Peyer's patch (tissue), 4 donors: Measurements from ENCODE around the genes RUNDC3A, HEXIM2 and FMNL1.

DNA sequence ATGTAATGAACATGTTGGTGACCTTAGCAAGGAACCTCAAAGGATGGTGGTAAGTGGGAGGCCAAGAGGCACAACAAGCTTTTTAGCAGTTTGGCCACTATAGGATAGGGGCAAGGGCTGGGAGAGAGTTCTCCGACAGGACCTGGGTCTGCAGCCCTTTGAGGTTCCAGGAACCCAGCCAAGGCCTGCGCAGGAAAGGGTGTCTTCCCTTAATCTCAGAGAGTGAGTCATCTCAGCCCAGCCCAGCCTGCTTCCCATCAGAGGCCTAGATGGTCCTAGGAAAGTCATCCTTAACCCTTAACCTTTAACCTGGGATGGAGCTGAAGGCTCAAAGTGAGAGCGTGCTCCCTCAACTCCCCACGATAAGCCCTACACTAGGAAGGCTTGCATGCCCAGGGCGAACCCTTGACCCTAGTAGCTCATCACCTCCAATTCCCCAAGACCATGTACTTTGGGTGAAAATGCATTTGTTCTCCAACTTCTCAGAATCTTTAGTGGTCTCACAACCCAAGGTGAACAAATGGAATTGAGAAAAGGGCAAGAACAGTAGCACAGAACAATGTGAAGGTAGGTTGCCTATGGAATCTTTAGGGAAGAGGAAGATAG lies 4.7 kb upstream of the ATXN7L3 start:
- PRO-cap, result no peak
- RAMPAGE, long total RNA, 4 experiments, result no peak in any of the 4 experiments

GRCh38 chr17:44214687-44214982 lies 4.8 kb downstream of the UBTF start:
- PRO-cap, result no peak
- RAMPAGE, long total RNA, 4 experiments, result no peak in any of the 4 experiments

- PRO-cap, result bidirectional peak, plus-strand start at chr17:44308583, minus-strand start at chr17:44308434
- RAMPAGE, long total RNA, 4 experiments, result no peak in any of the 4 experiments
These were observed at the start of gene RUNDC3A for GRCh38 chr17:44307525-44308738. Gene RUNDC3A, plus strand, starts transcription at chr17:44308601.

- PRO-cap, result no peak
- RAMPAGE, long total RNA, 4 experiments, result no peak in any of the 4 experiments
These were observed 7.0 kb downstream of the SLC25A39 start for GRCh38 chr17:44317206-44318485.

DNA sequence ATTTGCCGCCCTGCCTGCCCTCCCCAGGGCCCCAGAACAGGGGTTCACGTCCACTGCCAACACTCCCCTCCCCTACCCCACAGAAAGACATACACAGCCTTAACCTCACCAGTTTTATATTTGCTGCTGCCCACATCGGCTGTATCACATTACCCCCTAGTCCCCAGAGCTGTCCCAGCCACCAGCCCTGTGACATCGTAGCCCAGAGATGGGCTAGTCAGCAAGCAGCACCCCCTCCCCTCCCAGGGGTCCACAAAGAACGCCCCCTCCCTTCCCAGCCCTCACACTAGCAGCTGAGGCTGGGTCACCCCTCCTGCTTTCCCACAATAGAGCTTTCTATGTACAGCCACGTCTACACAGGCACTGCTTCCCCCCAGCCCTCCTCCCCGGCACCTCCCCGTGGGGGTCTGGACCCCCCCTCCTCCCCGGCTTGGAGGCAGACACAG lies 8.0 kb downstream of the GRN start:
- PRO-cap, result no peak
- RAMPAGE, long total RNA, 4 experiments, result no peak in any of the 4 experiments

GRCh38 chr17:44354558-44354943 lies 9.1 kb downstream of the FAM171A2 start:
- PRO-cap, result unidirectional peak, minus-strand start at chr17:44354714
- RAMPAGE, long total RNA, 4 experiments, result no peak in any of the 4 experiments

DNA sequence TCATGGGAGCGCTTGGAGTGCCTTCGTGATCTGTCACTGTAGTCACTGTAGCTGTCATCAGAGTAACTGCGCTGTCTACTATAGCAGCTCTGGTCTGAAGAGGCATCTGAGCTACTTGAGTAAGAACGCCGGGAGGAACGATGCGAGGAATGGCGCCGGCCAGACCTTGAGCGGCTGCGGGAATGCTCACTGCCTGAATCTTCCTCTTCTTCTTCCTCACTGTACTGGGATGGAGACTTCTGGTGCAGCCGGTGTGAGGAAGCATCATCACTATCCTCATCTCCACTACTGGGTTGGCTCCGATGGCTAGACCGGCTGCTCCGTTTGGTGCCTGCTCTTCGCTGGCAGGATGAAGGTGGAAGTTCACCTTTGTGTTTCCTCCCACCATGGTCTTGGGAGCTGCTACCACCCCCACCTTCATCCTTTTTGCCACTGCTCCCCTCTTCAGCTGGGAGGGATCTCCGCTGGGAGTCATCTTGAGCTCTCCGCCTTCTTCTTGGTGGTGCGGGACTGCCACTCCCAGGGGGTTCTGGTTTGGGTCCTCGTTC lies 10.0 kb upstream of the ITGA2B start:
- PRO-cap, result no peak
- RAMPAGE, long total RNA, 4 experiments, result no peak in any of the 4 experiments

DNA sequence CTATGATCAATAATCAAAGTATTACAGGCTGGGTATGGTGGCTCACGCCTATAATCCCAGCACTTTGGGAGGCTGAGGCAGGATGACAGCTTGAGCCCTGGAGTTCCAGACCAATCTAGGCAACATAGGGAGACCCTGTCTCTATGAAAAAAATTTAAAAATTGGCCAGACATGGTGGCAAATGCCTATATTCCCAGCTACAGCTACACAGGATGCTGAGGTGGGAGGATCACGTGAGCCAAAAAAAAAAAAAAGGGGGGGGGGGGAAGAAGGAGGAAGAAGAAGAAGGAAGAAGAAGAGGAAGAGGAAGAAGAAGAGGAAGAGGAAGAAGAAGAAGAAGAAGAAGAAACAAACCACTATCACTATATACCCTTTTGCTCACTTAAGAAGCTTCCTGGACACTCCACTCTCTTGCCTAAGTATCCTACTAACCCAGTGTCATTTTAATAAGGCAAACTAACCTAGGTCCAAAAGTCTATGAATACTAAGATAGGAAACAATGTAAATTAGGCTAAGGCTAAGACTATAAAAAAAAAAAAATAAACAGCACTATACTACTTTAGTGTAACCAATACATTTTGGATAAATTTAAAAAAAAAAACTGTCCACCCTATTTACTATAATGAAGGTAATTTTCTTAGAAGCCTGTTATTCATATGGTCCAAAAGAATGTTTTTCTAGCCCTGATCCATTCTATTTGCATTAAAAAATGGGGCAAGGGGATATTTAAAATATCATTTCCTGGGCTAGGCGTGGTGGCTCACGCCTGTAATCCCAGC lies 54.8 kb downstream of the GPATCH8 start:
- PRO-cap, result no peak
- RAMPAGE, long total RNA, 4 experiments, result no peak in any of the 4 experiments

- PRO-cap, result no peak
- RAMPAGE, long total RNA, 4 experiments, result no peak in any of the 4 experiments
These were observed 1.1 kb downstream of the GJC1 start for GRCh38 chr17:44828992-44829362.

DNA sequence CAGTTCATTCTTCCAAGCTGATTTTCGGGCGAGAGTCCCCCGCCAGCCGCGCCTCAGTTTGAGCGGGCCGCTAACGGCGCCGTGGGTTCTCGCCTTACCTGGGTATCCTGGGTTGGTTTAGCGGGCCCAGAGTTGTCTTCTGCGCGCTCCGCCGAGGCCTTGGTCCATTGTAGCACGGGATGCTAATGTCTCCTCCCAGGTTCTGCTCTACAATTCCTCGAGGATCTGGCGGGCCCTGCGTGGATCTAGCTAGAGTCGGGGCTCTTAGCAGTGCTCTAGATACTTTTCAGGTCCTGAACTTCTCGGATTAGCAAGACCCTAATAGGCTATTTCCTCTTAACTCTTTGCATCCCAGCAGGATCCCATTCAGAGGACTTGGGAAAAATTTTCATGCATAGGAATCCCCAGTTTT lies 459 bp upstream of the GJC1 start:
- PRO-cap, result no peak
- RAMPAGE, long total RNA, 4 experiments, result no peak in any of the 4 experiments

GRCh38 chr17:44932568-44933518 lies 14.7 kb downstream of the KIF18B start:
- PRO-cap, result no peak
- RAMPAGE, long total RNA, 4 experiments, result no peak in any of the 4 experiments

DNA sequence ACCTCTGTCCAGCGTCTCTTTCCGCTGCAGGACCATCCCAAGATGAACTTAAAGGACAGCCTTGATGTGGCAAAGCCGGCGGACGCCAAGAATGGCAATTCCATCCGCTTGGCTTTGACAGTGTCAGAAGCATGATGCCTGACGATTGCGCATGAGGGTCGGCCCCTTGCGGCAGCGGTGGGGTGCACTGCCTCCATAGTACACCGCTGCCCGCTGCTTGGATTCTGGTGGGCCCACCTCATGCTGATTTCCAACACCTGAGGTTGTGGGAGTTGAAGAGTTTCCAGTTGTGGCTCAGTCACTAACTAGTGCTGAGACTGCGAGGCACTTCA lies 505 bp upstream of the KIF18B start:
- PRO-cap, result no peak
- RAMPAGE, long total RNA, 4 experiments, result no peak in any of the 4 experiments

DNA sequence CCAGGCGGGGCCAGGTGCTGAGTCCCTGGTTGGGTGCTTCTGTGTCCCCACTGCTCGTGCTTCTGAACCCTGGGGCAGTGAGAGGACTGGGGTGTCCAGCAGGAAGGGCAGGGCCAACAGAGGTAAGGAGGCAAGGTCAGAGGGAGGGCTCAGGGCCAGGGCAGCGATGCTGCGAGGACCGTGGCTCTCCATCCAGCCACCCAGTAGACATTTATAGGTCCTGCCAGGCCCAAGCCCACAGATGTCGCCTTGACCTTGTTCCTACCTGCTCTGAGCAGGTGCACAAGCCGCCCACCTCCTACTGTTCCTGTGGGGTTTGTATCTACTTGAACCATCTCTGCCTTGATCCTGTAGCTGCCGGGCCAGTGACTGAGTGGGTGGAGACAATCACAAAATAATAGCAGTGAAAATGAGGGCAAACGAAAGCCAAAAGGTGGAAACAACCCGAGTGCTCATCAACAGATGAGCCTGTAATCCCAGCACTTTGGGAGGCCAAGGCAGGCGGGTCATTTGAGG lies 7.8 kb downstream of the PLCD3 start:
- PRO-cap, result bidirectional peak, plus-strand start at position 77 of the sequence, minus-strand start at position 64 of the sequence
- RAMPAGE, long total RNA, 4 experiments, result no peak in any of the 4 experiments

DNA sequence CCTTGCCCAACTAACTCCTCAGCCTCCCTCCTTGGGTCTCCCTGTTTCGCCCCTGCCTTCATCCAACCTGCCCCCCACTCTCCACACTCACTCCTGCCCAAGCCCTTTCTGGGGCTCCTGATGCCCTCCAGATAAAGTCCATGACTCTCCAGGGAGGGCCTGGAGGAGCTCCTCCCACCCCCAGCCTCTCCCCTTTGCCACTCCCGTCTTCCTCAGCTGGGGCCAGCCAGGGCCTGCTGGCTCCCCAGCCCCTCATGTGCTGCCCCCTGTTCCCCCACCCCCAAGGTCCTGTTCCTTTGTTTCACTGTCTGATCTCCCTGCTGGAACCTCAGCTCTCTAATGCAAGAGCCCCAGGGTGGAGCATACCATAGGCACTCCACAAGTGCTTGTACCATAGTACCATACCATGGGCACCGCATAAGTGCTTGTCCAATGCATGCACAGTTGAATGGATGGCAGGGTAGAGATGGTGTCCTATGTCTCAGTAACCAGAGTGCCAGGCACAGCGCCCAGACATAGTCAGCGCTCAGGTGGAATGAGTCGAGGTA lies 1.6 kb downstream of the PLCD3 start:
- PRO-cap, result no peak
- RAMPAGE, long total RNA, 4 experiments, result no peak in any of the 4 experiments

GRCh38 chr17:45131744-45132358 lies 464 bp downstream of the PLCD3 start:
- PRO-cap, result no peak
- RAMPAGE, long total RNA, 4 experiments, result no peak in any of the 4 experiments

DNA sequence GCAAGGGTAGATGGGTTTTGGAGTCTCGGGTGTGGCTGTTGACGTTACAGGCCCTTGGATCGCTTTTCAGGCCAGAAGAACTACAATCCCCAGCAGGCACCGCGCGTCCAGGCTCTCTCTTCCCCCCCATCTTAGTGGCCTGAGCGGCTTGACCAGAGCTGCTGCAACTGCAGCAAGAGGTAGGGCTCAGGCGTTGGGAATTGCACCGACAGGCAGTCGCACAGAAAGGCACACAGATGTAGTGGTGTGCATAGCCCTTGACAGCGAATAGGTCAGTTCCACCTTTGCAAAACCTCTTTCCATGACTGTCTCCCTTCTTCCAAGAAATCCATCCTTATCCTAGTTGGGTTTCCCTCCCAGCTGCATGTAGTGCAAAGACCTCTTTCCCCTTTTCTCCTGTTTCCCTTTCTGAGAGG lies at the start of gene HEXIM2:
Gene HEXIM2 (plus strand): TSS at position 115 of the 416 bp plus-strand sequence.
- PRO-cap, result no peak
- RAMPAGE, long total RNA, 4 experiments, result start-site peak on the plus strand in 2 of 4 experiments, centred at positions 123 to 132 of the sequence, 8 to 10 reads per replicate

- PRO-cap, result unidirectional peak, plus-strand start at chr17:45172739; unidirectional peak, plus-strand start at chr17:45172799; bidirectional peak, plus-strand start at chr17:45173146, minus-strand start at chr17:45173092; bidirectional peak, plus-strand start at chr17:45173255, minus-strand start at chr17:45173207
- RAMPAGE, long total RNA, 4 experiments, result no peak in any of the 4 experiments
These were observed 11.2 kb downstream of the HEXIM2 start for GRCh38 chr17:45172518-45173535.

DNA sequence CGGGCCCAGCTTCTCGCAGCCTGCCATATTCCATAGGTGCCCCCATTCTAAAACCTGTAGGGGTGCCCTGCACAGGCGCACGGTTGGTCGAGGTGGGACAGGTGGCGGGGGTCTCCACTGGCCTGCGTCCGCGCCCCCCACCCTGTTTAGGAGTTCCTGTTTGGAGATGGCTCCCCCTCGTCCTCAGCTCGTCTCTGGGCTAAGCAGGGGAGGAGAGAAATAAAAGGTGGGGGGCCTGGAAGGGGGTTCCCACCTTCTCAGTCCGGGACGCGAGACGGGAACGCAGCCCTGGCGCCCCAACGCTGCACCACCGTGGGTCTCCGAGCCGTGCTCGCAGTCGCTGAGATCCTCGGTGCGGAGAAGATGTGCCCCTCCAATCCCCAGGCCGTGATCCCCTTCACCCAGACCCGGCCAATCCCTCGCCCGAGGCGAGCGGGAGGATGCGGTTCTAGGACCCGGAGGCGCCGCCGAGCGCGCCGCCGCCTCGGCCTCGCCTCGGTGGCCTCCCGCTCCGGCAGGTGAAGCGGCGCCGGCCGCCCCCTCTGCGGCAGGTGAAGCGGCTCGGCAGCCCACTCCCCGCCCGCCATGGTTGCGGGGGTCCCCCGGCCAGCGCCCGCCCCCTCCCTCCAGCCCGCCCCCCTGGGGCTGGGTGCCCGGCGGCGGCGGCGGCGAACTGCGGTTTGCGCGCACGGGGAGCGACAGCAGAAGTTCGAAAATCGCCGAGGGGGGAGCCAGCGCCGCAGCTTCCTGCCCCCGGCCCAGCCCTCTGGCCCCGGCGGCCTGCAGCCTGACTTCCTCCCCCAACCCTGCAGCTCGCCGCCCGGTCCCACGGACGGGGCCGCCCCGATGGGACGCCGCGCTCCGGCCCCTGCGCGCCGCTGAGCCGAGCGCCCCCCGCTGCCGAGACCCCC lies at the start of gene FMNL1:
Gene FMNL1 (plus strand): TSS at position 790 of the 911 bp plus-strand sequence.
- PRO-cap, result unidirectional peak, plus-strand start at position 517 of the sequence; bidirectional peak, plus-strand start at position 790 of the sequence, minus-strand start at position 675 of the sequence
- RAMPAGE, long total RNA, 4 experiments, result no peak in any of the 4 experiments

DNA sequence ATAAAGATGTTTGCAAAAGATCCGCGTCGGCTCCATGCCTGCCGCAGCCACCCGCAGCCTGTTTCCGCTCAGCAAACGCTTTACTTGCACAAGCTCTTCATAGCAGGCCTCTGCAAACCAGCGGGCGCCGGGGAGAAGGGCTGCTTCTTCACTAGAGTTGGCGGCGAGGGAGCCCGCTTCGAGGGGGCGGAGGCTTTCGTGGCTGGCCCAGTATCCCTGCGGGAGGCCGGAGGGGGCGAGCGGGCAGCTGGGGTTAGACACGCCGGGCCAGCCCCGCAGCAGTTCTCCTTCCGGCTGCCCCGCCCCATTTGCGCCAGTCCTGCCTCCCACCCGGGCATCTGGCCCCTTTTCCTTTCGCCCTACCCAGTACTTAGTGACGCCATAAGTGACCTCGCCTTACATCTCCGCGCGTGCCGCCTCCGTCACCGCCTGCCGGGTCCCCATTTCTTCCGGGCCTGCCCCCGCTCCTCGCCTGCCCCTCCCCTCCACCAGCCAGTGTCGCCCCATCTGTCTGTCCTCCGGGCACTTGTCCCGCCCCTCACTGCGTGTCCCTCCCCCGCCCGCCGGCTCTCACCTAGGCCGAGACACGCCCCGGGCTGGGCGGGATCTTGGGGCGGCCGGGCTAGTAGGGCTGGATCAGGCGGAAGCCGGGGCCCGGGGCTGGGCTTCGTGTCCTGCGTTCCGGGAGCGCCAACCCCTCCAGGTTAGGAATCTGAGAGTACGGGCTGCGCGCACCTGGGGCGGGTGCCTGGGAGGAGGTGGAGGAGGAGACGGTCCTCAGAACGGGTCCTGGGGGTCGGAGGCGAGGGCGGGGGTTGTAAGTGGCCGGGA lies 14.4 kb downstream of the SPATA32 start:
- PRO-cap, result bidirectional peak, plus-strand start at position 634 of the sequence, minus-strand start at position 310 of the sequence
- RAMPAGE, long total RNA, 4 experiments, result start-site peak on the plus strand in 4 of 4 experiments, centred at positions 640 to 657 of the sequence, 6 to 65 reads per replicate; start-site peak on the minus strand in 1 of 4 experiments, centred at position 507 of the sequence, 8 reads per replicate

GRCh38 chr17:45296516-45297048 lies 20.2 kb downstream of the MAP3K14 start:
- PRO-cap, result unidirectional peak, minus-strand start at chr17:45296739; unidirectional peak, minus-strand start at chr17:45296822; unidirectional peak, minus-strand start at chr17:45296913
- RAMPAGE, long total RNA, 4 experiments, result no peak in any of the 4 experiments